Hair follicle dermal papilla cell (primary cell): Measurements from ENCODE around the gene MXRA7.

DNA sequence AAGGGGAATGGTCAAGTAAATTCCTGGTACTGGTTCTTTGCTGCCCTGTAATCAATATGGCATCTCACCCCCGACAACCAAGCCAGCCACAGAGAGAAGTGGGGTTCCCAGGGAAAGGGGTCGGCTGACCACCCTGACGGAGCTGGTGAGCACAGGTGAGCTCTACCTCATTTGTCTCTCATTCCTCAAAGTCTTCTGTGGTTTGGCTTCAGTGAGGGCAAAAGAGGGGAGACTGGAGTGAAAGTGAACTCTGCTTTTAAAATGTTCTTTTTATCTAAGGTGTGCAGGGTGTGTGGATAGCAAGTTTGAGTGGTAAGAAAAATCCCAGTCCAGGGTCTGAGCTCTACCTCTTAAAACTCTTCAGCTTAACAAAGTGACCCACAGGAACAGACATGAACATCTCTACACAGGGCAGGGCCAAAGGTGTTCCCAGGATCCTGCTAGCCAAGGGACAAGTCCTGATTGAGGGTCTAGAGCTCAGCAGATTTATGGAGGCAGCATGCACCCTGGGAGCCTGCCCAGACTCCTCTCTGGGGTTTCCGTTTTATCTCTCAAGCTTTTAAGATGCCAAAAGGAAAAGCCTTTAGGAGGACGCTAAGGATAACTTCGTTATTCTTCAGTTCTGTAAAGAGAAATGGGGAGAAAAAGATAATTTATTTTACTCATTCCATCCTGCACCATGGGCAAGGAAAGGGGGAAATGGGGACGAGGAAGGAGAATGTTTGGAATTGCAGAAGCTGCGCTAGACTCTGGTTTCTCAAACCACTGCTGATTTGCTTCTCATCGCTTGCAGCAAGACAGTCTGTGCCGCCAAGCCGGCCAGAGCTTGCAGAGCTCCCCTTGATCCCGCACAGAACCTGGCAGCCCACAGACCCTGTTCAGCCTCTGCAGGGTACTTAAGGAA is 30.3 kb downstream of the MXRA7 start:
- CAGE, long polyA plus RNA, result no peak

GRCh38 chr17:76695231-76695951 is 15.4 kb downstream of the MXRA7 start:
- CAGE, long polyA plus RNA, result no peak

GRCh38 chr17:76701647-76702034 is 9.1 kb downstream of the MXRA7 start:
- CAGE, long polyA plus RNA, result no peak

DNA sequence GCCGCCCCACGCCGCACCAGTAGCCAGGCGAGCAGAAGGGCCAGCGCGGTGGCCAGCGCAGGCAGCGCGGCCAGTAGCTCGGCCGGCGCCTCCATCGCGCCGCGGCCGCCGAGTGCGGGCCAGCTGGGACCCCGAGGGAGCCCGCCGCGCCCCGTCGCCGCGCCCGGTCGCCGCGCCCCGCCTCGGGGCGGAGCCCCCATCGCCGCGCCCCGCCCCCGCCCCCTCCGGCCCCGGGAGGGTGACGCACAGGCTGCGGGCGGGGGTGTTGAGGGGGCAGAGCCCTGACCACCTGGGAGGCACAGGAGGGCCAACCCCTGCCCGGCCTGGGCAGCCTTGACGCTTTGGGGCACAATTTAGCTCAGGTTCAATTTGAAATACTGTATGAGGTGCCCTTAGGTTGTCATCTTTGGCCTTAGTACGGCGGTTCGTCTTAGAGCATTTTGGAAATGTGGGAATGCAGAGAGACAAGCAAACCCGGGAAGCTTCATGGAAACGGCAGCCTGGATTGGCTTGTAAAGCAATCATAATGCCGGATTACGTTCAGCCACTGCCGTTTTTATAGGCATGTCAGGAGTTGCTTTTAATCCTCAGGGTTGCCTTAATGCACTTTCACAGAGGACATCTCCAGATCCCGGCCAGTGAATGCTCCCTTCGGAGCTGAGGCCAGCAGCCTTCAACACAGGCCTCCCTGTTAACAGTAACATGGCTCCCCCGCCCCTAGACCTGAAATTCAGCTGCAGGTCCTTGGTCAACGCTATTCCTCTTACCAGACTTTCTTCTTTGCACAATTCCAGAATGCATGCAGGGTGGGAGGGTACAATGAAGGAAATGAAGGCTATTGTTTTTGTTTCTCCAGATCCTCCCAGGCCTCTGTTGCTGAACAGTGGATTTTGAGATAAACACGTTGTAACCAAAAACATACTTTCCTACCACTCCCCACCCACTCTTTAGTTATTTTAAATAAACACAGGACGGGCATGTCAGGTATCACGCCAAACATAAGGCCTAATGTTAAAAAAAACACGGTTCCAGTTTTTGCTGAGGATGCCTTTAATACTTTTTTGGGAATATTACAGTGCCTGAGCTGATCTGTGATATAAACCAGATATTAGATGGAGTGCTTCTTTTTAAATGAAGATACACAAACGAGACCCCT is at the start of gene MXRA7:
TSS of gene MXRA7 (minus strand) at position 114 of the 1,156 bp plus-strand sequence.
- CAGE, long polyA plus RNA, result no peak

DNA sequence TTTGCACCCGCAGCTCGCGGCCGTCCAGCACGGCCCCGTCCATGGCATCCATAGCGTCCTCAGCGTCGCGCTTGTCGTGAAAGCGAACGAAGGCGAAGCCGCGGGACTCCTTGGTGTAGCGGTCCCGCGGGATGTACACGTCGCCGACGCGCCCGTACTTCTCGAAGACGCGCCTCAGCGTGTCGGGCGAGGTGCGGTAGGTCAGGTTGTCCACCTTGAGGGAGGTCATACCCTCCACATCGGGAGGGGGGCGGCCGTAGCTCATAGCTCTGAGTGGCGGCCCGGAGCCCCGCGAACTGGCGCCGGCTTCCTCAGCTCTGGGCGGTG is 272 bp downstream of the SRSF2 start:
- CAGE, long polyA plus RNA, result no peak

DNA sequence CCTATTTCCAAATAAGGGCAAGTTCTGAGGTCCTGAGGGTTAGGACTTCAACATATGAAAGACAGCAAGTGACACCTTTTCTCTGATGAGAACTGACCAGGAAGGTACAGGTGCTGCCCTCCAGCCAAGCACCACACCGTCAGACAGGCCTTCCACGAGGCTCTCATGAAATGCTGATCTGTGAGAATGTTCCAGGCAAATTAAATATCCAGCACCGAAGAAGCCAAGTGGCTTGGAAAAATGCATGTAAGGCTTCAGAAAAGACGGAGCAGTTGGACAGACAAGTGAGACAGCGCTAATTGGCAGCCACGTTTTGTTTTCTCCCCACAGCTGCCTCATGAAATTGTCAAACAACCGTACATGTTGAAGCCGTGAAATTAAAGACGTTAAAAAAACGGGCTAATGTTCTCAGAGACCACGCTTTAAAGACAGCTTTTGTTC is 70.5 kb upstream of the SEC14L1 start:
- CAGE, long polyA plus RNA, result no peak

DNA sequence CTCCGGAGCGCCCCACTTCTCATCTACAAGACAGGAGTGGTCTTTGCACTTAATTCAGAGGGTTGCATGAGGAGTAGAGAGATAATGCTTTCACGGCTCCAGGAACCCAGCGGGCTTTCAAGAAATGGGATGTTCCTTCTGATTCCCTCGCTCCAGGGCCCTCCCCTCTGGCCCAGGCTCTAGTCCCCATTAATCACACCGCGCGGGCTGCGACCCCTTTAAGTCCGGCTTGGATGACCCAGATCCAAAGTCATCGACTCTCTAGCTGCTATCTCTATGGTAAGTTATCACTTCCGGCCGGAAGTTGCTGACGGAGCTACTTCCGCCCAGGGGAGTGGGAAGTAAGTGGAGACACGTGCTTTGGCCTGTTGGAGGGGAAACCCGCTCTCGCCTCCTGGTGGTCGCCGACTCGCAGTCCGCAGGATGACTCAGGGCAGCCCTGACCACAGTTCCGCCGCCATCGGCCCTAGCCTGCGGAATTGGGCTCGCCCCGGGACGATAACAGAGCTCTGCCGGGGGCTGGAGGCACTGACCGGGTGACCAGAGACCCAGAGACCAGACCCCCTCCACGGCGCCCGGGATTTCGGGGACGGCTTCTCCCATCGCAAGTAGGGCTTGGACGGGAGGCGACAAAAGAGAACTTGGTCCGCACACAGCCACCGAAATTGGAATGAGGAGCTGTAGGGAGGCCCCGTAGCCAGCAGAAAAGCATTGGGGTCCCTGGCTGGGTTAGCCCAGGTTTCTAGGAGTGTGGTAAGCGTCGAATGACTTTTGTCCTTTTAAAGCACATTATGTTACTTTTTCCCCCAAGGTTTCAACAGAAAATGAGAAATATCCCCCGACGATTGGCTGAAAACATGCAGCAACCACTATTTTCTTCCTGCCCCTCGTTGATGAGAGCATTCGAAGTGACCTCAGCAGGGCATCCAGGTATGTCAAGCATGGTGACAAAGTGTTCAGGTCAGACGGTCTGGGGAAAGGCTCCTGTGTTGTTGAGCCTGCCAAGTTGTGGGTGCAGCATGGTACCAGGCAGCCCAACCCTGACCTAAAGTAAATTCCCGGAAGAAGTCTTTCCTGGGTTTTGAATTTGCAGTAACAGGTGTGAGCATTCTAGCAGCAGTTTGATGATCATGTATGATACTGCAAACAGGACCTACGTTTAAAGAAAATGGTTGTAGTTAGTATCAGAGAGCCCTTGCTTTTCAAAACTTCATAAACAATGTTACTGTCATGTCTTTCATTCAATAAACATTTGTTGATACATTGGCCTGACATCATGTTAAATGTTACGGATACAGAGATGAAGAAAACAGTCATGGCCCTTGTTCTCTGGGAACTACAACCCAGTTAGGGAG is 52.0 kb upstream of the SEC14L1 start:
- CAGE, long polyA plus RNA, result no peak

GRCh38 chr17:77106737-77107416 is 33.9 kb upstream of the SEC14L1 start:
- CAGE, long polyA plus RNA, result no peak

GRCh38 chr17:77147370-77147752 is 6.6 kb downstream of the SEC14L1 start:
- CAGE, long polyA plus RNA, result no peak

DNA sequence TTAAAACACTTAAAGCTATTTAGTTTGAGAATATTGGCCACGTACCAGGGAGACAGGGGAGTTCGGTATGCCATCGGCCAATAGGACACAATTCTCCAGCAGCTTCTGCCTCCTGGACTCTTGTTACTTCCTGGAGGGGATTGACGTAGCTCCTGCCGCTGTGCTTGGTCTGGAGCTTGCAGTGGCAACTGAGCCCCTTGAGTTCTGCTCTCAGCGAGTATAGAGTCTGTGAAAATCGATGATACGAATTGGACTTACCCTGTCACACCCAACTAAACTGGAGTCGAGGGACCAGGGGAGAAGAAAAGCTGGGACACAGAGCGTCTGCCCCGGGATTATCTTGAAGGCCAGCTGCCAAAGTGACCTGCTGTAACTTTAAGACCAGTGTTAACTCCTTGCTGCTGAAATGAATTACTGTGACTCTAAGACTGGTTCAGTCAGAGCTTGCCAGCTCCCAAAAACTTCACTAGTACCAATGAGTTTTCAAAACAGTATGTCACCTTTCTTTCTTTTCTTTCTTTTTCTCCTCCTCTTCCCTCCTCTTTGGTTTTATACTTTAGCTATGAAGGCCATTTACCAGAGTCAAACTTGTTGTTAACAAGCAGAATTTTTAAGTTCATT is 22.3 kb downstream of the SEC14L1 start:
- CAGE, long polyA plus RNA, result no peak

DNA sequence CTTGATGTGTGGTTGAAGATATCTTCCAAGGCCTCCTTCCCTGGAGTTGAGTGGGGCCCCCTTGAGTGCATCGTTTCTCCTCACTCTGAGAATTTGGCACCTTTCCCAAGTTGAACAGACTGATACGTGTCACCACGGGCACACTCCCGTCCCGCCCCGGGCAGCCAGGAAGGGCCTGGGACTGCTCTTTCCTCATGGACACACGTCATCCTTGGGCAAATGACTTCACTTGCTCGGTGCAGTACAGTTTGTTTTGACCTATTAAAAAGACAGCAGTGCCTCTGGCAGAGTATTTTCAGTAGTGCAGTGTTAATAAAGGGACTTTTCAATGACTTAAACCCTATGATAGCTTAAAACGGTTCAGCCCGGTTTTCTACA is 59.9 kb downstream of the SEC14L1 start:
- CAGE, long polyA plus RNA, result no peak

- CAGE, long polyA plus RNA, result no peak
Measured at GRCh38 chr17:77218779-77219309, 62.5 kb upstream of the SEPTIN9 start.

- CAGE, long polyA plus RNA, result no peak
Measured at GRCh38 chr17:77280307-77280836, 927 bp upstream of the SEPTIN9 start.

- CAGE, long polyA plus RNA, result no peak
Measured at GRCh38 chr17:77313038-77313721, 31.9 kb downstream of the SEPTIN9 start.

- CAGE, long polyA plus RNA, result no peak
Measured at GRCh38 chr17:77372731-77373718, 91.7 kb downstream of the SEPTIN9 start.

DNA sequence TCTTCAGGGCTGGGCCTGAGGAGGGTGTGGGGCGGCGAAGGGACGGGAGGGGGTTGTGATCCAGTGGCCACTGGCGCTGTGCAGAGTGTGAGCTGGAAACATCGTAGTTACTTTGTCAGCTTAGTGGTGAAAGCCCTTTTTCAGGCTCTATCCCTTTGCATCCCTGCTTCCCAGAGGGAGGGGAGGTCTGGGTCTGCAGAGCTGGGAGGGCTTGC is 93.4 kb downstream of the SEPTIN9 start:
- CAGE, long polyA plus RNA, result no peak

DNA sequence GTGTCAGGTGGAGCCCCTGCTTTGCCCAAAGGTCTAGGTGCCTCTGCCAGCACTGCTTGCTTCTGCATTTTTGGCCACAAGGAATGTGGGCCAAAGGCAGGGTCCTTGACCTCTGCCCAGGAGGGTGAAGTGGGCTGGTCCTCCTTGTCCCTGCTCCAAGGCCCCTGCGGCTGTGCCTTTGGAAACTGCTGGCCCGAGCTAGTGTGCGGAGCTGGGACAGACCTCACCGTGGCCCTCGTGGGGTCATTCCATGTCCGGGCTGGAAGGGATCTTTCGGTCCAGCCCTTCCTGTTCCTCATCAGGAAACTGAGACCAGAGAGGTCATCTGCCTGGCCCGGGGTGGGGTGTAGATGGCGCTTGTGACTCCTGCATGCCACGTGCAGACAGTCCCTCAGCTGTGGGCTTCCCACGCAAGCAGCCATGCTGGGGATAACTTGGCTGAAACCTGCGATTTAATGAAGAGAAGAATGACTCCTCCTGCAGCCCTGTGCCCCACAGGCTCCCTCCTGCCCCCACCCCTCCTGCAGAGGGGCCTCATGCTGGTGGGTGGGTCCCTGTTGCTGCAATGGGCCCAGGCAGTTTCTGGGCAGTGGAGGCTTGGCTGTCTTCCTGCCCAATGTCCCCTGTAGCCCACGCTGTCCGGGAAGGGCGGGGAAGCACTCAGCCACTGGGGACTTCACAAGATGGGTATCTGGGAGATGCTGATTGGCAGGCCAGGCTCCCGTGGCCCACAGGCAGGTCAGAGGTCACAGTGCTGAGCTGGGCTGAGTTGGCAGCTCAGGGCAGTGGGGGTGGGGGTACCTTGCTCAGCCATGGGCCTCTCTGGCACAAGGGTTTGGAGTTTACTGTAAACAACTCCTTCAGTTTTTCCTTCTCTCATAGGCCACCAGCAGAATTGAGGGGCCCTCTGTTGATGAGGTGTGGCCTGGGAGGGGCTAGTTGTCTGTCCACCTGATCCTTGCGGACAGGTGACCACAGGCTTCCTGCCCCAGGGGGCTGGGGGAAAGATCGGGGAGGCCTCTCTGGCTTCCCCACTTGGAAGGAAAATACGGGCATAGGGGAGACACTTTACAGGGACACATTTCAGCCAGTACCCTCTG is 104.8 kb downstream of the SEPTIN9 start:
- CAGE, long polyA plus RNA, result no peak

- CAGE, long polyA plus RNA, result no peak
Measured at GRCh38 chr17:77426068-77426837, 145.0 kb downstream of the SEPTIN9 start.

GRCh38 chr17:77429779-77430778 is 148.8 kb downstream of the SEPTIN9 start:
- CAGE, long polyA plus RNA, result no peak

GRCh38 chr17:77449600-77450296 is 168.4 kb downstream of the SEPTIN9 start:
- CAGE, long polyA plus RNA, result no peak